Right common carotid artery plus branches (tissue), 1 donor: Measurements from ENCODE around the gene CCNJ.

GRCh38 chr10:95246727-95247695, 43.8 kb downstream of the PDLIM1 start:
- PRO-cap: no peak

GRCh38 chr10:95279398-95279790, 11.4 kb downstream of the PDLIM1 start:
- PRO-cap: no peak

DNA sequence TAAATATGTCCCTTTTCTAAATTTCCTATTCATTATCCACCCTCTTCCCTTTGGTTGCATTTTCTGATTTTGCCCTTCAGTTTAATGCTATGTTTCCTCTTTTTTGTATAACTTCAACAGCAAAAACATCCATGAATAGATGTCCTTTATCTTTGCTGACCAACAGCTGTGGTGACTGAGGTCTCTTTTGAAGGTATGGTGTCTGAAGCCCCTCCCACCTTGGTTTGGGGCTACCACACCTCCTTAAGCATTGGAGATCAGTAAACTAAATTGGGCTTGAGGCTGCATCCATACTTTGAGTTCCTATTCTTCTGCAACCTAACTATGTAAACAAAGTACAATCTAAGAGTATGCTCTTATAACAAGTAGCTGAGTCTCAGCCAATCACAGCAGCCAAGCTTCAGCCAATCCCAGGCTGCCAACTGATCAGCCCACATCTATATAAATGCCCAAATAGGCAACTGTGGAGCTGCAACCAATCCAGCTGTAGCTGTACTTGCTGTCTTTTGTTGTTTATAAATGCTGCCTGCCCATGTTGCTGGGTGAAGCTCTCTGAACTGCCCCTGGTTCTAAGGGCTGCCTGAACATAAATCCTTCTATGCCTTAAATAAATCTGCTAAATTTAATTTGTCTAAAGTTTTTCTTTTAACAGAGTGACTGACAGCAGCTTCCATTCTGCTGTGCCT, 69.4 kb upstream of the PDLIM1 start:
- PRO-cap: no peak

DNA sequence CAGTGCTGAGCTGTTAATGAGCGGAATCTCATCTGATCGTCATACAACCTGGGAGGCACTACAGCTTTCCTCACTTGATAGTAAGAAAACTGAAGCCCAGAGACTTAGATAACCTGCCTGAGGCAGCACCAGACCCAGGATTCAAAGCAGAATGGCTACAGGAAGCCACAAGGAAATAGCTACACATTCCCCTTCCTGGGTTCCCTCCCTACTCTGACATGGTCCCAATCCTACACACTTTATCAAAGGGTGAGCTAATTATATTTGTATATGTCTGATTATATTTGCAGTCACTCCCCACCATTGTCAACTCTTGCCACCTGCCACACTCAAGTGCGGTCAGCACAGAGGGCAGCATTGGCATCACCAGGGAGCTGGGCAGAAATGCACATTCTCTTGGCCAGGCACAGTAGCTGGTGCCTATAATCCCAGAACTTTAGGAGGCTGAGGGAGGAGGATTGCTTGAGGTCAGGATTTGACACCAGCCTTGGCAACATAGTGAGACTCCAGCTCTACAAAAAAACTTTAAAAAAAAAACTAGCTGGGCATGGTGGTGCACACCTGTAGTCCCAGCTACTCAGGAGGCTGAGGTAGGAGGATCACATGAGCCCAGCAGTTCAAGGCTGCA, 114.1 kb upstream of the PDLIM1 start:
- PRO-cap: no peak

DNA sequence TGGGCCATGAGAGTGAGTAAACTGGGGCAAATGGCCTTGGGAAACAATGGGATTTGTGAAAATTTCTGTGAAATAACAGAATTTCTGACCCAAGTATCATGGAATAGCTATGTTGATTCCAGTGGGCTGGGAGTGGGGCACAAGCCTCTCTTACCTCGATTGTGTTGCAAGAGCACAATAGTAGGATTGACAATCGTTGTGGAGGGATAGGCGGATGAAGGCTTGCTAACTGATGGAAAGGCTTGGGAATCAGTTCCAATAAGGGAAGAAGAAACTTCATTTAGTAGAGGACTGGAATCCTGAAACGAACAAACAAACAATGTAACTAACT, 119.6 kb upstream of the PDLIM1 start:
- PRO-cap: no peak

GRCh38 chr10:95412446-95413161, 121.8 kb upstream of the PDLIM1 start:
- PRO-cap: no peak

GRCh38 chr10:95415542-95416347, 124.9 kb upstream of the PDLIM1 start:
- PRO-cap: bidirectional peak, plus-strand start at chr10:95415854, minus-strand start at chr10:95415747

DNA sequence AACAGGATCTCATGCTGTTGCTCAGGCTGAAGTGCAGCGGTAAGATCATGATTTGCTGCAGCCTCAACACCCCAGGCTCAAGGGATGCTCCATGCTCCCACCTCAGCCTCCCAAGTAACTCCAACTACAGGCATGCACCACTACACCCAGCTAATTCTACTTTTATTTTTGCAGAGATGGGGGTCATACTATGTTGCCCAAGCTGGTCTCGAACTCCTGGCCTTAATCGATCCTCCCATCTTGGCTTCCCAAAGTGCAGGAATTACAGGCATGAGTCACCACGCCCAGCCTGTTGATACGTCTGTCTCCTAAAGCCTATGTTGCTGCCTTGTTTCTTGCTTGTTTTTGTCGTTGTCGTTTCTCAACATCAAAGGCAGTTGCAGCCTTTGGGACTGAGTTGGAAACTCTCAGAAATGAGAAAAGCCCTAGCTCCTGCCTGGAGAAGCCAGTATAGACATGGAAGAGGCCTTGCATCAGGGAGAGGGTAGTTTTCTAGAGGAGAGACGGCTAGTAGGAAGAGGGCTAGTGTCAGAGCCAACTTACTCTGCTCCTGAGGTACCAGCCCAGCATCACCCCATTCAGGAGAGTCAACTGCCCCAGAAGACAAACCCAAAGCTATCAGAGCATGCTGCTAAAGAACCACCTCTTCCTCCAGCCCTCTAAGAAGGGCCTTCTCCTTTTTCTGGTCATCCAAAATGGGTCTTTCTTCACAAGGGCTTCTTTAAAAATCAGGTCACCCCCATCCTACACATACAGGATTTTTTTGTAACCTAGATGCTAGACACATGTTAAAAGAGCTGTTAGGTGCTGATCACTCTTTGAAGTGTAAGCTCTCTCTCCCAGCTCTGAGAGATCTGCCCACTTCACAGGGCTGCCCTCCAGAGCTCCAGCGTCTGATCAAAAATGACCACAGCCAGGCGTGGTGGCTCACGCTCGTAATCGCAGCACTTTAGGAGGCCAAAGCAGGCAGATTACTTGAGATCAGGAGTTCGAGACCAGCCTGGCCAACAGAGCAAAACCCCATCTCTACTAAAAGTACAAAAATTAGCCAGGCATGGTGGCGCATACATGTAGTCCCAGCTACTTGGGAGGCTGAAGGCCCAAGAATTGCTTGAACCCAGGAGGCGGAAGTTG, 49.6 kb downstream of the SORBS1 start:
- PRO-cap: no peak

DNA sequence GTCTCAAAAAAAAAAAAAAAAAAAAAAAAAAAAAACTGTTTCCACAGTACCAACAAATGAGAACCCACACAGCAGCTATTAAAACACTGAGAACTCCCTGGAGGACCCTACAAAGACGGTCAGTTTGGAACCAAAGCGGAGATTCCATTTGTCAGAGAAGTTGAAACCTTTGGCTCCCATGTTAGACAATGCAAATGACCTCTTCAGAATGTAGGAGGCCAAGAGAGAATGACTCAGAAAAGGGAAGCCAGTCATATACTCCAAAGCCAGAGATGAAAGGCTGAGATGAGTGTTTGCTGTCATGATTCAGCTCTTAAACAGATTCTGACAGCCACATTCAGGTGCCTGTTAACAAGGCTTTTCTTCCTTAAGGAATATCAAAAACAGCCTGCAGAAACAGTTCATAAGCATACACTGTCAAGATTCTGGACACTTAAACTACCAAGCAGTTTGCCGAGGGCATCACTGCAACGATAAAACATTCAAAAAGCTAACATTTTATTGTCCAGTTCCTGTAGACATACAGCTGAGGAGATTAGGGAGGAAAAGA, 32.2 kb downstream of the SORBS1 start:
- PRO-cap: unidirectional peak, plus-strand start at position 110 of the sequence; bidirectional peak, plus-strand start at position 316 of the sequence, minus-strand start at position 230 of the sequence

- PRO-cap: unidirectional peak, plus-strand start at chr10:96043308; bidirectional peak, plus-strand start at chr10:96043583, minus-strand start at chr10:96043448
Measured at GRCh38 chr10:96043264-96043753, at the start of gene CCNJ. Gene CCNJ, plus strand, starts transcription at chr10:96043583.

DNA sequence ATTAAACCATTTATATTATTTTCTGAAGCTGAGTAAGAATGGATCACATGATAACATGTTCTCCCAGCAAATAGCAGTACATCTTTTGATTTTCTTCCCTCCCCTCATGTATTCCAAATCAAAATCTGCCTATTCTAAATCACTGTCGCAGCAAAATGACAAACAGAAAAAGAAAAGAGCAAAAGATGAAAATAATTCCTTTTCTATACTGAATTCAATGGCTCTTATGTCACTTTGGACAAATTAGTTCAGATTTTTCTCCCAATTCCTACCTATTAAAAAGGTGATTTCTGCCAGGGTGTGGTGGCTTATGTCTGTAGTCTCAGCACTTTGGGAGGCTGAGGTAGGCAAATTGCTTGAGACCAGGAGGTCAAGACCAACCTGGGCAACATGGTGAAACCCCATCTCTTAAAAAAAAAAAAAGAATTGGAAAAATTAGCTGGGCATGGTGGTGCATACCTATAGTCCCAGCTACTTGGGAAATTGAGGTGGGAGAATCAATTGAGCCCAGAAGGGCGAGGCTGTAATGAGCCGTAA, 10.3 kb downstream of the ZNF518A start:
- PRO-cap: no peak

DNA sequence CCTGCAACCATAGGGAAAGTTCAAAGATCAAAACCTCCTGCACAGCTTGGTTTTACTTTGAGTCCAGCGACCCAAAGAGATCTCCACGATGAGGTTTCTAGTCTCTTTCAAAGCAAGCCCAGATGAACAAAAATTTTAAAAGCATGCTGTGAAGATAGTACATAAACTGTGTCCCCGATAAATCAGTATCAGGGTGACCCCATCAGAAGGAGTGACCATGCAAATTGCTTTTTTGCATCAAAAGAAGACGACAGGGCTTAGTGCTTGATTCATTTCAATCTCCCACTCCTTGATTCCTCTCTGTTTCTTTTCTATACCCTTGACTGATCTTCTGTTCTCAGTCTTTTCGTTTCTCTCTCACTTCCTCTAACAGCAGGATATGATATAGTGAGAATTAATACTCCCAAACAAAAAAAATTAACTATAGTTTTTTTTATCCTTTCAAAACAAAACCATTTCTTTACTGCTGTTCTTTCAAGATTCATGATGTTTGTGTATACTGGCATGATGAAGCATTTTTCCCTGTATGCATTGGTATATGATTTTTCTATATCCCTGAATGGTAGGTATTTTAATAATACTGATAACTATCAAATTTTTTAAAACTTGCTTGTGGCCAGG, 15.9 kb upstream of the DNTT start:
- PRO-cap: no peak

DNA sequence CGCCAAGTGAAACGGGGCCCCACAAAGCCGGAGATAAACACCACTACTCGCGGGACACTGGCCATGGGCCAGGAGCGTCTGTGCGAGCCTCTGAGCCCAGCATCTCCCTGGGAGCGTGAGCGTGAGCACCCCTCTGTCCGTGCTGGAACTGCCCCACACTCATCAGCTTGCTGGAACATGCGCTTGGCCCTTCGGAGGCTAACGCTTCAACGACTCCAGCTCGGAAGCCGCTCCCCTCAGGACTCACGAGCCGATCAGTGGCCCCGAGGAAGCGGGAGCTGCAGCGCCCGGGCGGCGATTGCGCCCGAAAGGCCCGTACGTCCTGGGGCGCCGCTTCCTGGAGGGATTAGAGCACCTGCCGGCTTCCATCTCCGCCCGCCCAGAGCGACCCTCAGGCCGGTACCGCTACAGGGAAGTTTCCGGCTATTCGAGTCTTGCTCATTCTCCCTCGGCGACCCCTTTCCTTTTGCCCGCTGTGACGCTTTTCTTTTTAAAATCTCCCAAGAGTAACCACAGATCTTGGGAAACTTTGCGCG, 1.1 kb downstream of the TLL2 start:
- PRO-cap: no peak

GRCh38 chr10:96553751-96554771, 32.8 kb downstream of the TM9SF3 start:
- PRO-cap: no peak

- PRO-cap: no peak
Measured at GRCh38 chr10:96567432-96567905, 19.3 kb downstream of the TM9SF3 start.

DNA sequence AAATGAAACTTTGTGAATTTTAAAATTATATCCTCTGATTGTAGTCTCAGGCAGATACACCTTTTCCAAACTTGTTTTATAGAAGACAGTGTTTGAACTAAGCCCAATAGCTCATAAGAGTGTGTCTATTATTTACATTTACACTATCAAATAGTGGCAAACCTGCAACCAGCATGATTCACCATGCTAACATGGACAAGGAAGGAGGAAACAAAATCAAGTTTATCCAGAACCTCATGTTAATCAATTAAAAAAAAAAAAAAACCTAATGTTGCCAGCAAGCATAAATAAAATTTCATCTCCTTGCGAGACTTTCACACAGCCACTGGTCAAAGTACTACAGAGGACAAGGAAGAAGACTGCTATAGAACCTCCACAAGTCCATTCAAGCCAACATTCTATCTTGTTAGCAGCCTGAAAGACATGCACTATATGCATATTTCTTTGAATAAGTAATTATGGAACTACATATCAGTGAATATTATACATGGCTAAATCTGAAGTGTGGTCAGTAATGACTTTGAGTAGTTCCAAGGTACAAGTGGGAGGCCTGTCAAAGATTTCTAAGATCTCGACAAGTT, 9.7 kb downstream of the TM9SF3 start:
- PRO-cap: no peak

- PRO-cap: no peak
Measured at GRCh38 chr10:96619689-96620740, 33.2 kb upstream of the TM9SF3 start.

- PRO-cap: unidirectional peak, plus-strand start at chr10:96645276
Measured at GRCh38 chr10:96644673-96645930, 58.3 kb upstream of the TM9SF3 start.

DNA sequence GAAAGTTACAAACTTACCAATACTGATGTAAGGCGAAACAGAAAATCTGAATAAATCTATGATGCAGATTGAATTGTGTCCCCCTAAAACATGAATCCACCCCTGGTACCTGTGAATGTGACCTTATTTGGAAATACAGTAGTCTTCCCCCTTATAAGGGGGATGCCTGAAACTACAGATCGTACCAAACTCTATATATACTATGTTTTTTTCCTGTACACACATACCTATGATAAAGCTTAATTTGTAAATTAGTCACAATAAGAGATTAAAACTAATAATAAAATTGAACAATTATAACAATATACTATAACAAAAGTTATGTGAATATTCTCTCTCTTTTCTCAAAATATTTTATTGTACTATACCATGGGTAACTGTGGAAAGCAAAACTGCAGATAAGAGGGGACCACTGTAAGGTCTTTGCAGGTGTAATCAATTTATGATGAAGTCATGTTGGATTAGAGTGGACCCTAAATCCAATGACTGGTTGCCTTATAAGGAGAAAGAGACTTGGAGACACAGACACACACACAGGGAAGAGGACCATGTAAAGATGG, 104.6 kb downstream of the LCOR start:
- PRO-cap: no peak

DNA sequence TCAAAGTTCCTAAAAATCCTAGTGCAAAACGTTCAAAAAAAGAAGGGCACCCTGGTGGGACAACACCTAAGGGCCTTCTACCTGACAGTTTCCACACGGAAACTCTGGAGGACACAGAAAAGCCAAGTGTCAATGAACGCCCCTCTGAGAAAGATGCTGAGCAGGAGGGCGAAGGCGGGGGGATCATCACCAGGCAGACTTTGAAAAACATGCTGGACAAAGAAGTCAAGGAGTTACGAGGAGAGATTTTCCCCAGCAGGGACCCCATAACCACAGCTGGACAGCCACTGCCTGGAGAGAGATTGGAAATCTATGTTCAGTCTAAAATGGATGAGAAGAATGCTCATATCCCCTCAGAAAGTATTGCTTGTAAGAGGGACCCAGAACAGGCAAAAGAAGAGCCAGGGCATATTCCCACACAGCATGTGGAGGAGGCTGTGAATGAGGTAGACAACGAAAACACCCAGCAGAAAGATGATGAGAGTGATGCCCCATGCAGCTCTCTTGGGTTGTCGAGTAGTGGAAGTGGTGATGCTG, 151.0 kb downstream of the LCOR start:
- PRO-cap: no peak